Mammary microvascular endothelial cell (primary cell): ENCODE data around the gene TBC1D5.

DNA sequence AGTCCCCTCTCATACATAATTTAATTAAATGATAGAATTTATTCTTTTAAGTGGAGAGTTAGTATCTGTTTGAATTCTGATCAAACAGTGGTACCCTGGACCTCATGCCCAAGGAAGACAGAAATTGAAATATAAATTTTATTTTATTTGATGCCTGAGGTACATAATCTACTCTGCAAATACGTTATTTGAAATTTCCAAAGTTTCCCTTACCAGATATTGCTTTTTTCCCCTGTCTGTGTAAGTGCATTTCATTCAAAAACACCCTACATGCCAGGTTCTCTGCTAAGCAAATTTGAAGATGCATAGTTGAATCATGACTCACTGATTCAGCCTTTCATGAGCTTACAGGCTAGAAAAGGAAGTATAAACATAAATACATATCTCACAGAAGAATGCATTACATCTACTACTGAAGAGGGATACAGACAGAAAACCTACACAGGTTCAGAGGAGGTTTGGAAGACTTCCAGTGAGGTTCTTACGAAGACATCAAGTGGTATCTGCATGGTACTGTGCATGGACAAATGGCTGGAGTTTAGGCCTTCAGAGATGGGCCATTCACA lies 105.5 kb upstream of the GALNT15 start:
- RAMPAGE, long total RNA = no peak

GRCh38 chr3:16183647-16184032 lies 9.2 kb downstream of the GALNT15 start:
- RAMPAGE, long total RNA = no peak

DNA sequence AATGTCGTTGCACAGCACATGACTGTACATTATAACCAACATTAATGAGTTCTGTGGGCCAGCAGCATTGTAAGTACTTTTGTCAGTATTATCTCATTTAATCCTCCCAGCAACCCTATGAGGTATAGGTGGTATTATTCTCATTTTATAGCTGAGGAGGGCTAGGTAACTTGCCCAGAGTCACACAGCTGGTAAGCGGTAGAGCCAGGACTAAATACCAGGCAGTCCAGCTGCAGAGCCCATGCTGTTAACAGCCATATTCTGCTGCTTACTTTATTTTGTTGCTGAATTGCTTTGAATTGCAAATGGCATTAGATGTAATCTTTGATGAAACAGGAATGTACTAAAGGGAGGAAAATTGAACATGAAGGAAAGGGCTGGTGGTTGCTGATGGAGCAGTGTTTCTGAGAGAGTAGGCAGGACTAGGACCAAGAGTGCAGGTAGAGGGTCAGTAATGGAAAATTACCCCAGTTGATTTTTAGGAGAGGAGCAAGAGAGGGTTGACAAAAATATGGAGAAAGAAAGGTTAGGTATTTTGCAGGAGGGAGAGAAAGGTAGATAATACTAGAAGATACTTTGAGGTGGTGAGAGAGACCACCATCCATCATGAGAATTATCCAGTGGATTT lies 19.7 kb downstream of the OXNAD1 start:
- RAMPAGE, long total RNA = no peak

DNA sequence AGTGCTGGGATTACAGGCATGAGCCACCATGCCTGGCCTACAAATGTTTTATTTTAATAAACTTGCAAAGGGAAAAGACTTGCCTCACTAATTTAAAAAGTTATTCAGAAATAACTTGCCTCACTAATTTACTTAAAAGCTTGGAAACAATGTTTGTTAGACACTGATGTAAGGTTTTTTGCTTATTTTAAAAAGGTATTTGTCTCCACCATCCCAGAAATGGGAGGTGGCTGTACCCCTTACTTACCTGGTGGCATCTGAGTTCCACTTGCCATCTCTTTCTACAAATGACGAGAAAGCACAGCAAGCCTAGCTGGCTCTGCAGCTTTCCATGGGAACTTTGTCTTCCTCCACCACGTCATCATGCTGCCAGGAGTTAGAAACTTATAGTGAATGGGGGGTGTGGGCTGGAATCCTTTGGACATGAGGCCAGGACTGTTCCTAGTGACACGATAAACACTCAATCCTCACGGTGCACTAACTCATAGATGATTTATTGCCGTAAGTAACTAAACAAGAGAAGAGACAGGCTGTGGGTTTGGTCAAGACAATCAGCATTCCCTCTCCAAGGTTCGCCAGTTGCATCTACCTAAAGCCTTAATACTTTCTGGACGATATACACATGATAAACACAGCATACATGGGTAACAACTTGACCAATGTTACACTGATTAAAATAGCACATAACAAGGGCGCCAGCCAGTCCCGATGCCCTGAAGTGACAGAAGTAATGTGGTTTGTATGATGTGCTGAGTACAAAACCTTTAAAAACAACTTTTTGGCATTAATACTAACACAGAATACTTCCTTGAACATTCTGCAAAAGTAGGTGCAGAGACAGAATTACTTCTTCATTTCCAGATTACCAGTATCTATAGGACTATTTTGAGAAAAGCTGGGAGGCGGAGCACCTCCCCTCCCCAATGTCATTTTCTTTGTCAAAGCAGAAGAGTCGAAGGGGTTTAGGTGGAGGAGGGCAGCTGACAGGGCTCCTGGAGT lies 50.7 kb downstream of the OXNAD1 start:
- RAMPAGE, long total RNA = no peak

GRCh38 chr3:16326360-16327430 lies 61.7 kb downstream of the OXNAD1 start:
- RAMPAGE, long total RNA = no peak

DNA sequence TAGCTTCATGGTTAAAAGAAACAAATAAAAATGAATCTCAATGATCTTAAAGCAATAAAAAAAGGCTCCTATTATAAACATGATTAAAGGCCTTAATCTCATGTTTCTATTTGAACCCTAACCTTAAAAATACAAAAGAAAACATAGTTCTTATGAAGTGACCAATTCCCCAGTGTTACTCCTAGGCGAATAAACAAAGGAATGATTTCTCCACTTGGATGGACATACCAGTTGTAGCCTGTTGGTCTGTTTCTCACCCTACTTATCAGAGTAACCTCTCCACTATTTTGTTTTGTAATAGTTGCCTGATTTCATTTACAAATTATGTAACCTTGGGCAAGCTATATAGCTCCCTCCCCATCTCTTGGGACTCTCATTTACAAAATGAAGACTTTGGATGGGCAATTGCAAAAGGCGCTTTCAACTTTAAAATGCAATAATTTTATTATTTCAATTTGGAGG lies 74.4 kb downstream of the RFTN1 start:
- RAMPAGE, long total RNA = no peak

DNA sequence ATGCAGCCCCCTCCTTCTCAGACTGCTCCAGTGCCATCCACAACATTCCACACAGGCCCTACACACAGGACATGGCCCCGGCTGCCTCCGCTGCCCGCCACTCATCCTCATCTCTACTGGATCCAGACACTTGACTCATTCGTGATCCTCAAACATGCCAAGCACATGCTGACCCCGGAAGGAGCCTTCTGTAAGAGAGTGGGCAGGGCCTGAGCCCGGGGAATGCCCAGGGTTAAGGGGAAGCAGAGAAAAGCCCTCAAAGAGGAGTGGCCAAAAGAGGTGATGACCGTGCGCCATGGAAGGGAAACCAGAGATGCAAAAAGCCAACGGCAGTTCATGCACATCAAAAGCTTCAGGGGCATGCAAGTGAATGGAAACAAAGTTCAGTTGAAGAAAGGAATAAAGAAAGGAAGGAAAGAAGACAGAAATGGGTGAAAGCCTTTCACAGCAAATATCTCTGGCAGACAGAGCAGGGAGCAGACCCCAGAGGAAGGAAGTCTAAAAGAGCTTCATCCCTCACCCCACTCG lies 46.1 kb downstream of the RFTN1 start:
- RAMPAGE, long total RNA = no peak

- RAMPAGE, long total RNA = no peak
Observed at GRCh38 chr3:16510895-16511506, 2.5 kb downstream of the RFTN1 start.

DNA sequence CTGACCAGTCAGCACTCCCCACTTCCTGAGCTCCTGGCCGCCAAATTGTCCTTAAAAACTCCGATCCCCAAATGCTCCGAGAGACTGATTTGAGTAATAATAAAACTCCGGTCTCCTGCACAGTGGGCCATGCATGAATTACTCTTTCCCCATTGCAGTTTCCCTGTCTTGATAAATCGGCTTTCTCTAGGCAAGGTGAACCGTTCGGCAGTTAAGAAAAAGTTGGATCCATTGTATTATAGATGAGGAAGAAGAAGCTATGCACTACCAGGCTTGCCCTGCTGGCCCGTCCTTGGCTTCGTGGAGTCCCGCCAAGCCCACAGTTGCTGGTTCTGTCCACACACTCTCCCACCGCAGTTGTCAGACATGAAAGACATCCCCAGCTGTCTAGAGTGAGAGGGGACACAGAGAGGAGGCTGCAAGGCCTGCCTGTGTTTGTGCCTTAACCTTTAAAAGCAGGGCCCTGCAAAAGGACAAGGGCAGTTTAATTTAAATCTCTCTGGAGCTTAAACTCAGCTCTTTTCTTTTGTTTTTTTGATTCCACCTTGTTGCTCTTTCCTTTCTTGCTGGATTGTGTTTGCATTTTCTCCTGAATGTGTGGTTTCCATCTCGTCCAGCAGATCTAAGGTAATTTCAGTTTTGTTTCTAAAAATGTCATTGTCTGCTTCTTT lies 47.2 kb upstream of the PLCL2 start:
- RAMPAGE, long total RNA = no peak

DNA sequence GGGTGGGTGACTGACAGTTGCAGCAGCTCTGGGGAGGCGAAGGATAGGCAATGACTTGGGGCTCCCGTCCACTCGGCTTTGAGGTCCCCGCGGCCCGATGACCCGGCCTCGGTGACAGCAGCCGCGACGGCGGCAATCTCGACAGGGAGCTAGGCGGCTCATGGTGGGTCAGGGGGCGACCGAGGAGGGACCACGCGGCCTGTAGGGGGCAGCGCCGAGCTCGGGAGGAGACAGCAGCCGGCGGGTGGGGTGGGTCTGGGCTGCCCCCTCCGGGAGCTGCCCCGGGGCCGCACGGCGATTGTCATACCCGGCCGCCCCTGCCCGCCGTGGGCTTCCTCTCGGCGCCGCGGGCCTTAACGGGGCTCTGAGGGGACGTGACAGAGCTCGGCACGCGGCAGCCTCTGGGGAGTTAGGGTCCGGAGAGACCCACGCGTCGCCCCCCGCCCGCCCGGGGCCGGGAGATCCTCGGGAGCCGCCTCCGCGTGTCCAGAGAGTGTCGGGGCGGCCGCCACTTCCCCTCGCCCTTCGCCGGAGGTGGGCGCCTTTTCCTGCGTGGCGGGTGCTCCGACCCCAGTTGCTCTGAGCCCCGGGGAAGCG lies 654 bp upstream of the PLCL2 start:
- RAMPAGE, long total RNA = start-site peak on the plus strand centred at position 271 of the sequence, 47 bp wide, 40 and 20 reads in 2 replicates

DNA sequence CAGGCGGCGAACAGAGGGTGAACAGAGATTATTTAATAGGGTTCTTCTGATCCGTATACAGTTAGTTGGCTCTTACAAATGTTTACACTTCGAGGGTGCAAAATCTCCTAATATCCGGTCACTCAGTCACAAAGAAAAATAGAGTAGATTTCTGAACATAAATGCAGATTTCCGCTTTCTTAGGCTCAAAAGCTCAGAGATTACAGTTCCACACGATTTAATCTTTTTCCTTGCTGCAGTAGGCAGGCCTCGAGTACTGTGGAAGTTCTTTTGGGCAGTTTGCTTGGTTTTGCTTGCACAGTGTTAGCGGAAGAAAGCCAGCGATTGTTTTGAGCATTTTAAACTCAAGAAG lies 990 bp downstream of the PLCL2 start:
- RAMPAGE, long total RNA = no peak

DNA sequence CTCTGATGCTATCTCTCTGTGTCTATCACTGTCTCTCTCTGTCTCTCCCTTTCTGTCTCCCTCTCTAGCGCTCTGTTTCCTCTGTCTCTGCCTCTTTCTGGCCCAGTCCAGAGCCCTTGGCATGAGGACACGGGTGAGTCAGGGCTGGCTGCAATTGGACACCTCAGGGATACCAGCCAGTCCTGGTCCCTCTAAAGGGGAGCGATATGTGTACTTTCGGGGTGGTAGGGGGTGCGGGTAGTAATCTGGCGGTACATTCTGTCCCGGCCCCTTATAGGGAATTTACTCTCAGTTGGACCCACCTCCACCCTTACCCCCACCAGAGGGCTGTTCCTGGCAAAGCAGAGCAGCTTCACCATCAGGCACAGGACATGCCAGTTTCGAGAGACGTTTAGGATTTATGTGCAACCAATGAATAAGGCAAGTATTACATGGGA lies 255.9 kb downstream of the PLCL2 start:
- RAMPAGE, long total RNA = no peak

DNA sequence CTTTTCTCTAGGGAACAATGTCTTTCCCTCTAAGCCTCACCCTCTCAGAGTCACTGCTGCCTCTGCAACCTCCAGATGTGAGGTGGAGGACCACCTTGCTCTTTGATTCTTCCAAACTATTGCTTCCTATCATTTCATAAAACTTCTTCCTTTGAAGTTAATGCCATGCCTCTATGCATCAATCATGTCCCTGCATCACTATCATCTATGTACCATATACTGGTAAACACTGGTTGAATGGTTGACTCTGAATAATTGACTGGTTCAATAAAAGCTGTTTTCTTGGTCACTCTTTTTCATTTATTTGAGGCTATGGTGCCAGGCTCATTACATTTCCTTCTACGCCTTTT lies 418.4 kb downstream of the PLCL2 start:
- RAMPAGE, long total RNA = no peak

DNA sequence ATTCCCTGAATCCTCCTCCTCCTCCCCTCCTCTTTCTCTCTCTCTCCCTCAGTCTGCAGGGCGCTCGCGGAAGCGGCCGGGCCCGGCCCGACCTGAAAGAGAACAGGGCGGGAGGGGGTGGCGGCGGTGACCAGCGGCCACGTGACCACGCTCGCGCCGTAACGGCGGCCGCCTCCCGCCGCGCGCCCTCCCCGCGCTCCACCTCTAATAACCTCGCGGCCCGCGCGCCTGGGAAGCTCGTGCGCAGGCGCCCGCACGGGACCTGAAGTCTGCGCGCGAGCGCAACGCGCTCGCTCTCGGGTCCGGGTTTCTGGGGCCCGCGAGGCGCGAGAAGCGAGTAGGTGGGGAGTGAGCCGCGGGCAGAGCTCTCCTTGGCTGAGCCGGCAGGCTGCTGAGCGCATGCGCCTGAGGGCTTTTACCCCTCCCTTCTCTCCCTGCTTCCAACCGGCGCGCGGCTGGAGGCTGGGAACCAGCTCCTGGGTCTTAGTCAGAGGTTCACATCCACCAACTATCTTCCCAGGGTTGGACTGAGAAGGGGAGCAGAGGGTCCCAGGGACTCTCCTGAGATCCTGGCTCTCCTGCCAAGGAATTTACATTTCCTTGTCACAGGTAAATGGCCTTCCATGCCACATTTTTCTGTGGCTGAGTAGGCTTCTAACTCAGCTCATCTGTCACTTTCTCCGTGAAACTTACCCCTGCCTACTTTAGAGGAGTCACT lies at the start of gene TBC1D5:
Gene TBC1D5 (minus strand): TSS at position 122 of the 718 bp plus-strand sequence.
- RAMPAGE, long total RNA = start-site peak on the minus strand centred at position 82 of the sequence, 56 bp wide, 285 and 140 reads in 2 replicates

DNA sequence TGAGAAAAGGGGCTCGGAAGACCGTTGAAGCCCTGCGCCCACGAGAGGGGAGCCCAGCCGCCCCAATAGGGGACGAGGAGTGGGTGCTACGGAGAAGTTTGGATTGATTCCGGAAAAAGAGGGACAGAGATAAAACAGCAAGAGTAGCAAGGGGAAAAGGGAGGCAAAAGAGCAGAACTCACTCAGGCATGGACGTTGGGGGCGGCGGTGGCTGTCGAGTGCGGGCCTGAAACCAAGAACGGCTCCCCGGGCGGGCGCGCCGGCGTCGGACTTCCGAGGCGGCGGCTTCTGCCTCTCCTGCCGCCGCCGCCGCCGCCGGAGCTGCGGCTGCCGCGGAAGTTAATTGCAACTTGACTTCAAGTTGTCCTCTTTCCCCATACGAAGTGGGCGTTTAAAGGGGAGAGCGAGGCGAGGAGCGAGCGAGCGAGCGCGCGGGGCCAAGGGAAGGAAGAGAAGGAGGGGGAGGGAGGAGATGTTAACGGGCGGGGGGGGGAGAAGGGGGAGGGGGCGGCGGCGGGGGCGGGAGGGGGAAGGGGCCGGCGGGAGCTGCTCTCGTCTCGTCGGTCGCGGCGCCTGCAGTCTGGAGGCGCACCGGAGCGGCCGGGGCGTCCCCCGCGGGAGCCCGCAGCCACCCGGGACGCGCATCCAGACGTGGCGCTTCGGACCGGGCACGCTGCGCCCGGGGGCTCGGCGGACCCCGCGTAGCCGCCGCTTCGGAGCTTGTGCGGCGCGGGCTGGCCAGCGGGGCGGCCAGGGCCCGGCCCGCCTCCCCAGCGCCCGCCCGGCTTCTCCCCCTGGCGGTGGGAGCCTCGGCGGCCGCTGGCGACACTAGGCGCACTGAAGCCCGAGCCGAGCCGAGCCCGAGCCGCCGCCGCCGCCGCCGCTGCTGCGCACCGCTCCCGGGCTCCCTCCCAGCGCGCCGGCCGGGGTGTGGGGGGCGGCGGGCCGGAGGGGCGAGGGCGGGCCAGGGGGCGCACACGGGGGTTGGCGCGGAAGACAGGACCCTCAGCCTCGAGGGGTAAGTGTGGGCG lies 19.6 kb upstream of the SATB1 start:
- RAMPAGE, long total RNA = no peak

- RAMPAGE, long total RNA = no peak
Observed at GRCh38 chr3:20049107-20049291, 8.8 kb downstream of the KAT2B start.

DNA sequence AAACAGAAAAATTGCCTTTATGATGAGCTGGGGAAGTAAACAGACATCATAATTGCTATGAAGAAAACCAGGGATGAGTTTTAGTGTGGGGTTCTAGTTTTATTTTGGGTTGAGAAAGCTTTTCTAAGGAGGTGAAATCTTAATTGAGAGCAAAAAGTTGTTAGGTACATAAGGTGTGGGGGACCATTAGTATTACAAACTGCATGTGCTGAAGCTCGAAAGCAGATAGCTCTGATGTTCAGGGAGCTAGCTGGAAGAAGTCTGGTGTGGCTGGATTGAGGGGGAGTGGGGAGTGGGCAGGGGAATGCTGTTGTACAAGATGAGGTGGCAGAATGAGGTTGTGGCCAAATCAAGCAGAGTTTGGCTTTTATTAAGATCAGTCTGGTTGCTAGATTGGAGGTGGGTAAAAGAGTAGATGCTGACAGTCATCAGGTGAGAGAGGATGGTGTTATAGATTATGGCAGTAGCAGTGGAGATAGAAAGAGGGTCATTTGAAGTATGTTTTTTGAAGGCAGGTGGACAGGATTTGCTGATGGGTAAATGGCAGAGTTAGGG lies 32.1 kb downstream of the UBE2E2 start:
- RAMPAGE, long total RNA = no peak

DNA sequence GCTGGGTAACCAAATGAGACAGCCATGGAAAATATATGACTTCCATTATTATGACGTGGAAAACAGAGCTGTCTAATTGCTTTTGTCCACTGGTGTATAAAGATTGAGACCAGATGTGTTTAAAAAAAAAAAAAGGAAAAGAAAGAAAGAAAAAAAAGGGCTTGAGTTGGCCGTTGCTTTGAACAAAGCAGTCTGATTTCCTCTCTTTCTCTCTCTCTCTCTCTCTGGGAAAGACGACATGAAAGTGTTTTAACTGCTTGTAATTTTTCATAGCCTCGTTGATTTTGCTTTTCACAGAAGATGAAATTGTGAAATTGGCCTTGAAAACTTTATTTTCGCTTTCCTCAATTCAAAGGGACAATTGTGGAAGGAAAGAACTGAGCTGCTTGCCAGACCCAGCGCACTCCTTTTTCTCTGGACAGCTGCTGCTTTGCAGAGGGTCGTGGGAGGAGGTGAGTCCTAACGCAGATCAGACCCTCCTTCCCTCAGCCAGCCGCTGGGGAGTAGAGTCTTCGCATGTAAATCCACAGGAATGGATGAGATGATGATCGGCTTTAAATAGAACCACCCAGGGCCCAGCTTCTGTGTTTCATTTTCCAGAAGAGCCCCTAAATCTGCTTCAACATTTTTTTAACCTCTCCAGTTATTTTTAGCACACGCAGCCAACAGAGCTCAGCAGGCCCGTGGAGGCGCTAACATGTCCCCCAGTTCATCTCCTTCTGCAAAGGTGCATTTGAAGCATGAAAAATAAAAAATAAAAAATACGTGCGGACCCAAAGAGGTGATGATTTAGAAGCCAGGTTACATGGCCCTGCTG lies 42.8 kb upstream of the UBE2E1 start:
- RAMPAGE, long total RNA = no peak

DNA sequence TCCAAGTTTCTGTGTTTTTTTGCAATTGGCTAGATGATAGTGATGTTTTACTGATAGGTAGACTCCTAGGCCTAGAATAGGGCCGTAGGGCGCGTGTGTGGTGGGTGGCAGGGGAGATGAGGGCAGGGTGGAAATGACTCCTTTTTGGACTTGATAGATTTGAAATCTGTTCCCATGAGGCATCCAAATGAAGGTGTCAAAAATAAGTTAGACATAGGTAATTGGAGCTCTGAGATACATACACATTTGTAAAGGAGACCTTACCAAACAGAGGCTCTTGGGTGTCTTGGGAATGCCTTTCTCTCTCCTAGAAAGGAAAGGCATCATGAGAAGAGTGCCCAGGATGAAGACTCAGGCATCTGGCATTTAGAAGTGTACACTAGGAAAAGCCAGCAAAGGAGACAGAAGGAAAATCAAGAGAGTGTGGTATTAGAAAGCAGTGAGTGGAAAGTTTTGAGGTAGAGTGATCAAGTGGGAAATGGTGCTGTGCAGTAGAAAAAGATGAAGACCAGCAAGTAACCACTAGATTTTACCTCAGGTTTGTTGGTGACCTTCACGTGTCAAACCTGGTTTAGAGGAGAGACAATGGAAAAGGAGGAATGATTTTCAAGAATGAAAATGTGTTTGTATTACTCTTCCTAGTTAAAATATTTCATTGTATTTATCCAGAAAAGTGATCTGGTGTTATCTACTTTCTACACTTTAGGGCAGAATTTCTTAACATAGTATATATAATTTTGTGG lies 16.1 kb downstream of the UBE2E1 start:
- RAMPAGE, long total RNA = no peak

- RAMPAGE, long total RNA = no peak
Observed at GRCh38 chr3:23964769-23965253, 19.7 kb downstream of the NR1D2 start.